ENCODE measurements around a stretch of chr10.

DNA sequence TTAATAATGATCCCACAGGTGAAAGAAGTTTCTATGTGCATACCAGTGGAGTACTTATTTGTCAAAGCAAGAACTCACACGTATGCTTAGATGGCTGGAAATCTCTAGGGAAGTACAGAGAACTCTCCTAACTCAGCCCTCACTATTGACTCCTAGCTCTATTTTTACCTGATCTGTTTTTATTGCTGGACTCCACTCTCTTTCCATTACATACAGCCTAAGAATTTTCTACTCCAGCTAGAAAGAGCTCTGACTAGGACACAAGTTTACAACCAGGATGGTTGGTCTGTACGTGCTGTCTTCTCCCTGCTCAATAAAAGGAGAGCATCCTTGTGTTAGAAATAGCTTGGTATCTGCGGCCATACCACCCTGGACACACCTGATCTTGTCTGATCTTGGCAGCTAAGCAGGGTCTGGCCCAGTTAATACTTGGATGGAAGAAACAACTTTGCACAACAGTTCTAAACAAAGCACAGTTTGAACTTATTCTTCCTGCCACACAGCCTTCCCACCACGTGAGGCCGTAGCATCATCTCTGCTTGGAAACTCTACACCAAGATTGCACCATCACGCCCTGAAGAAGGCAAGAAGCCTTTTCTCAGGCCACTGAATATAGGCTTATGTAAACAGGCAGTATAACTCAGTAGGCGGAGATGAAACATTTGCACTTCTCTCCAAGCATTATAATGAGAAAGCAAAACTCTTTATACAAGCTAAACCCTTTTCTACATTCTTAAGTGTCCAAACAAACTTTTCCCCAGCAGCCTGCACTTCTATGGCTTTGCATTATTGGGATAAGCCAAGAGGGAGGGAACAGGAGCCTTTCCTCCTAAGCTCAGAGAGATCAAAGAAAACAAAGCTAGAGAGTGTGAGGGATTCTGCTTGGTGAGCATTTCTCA lies 50.7 kb downstream of the KCNMA1 start:
- PRO-cap, result no peak
- RAMPAGE, long total RNA, result no peak

DNA sequence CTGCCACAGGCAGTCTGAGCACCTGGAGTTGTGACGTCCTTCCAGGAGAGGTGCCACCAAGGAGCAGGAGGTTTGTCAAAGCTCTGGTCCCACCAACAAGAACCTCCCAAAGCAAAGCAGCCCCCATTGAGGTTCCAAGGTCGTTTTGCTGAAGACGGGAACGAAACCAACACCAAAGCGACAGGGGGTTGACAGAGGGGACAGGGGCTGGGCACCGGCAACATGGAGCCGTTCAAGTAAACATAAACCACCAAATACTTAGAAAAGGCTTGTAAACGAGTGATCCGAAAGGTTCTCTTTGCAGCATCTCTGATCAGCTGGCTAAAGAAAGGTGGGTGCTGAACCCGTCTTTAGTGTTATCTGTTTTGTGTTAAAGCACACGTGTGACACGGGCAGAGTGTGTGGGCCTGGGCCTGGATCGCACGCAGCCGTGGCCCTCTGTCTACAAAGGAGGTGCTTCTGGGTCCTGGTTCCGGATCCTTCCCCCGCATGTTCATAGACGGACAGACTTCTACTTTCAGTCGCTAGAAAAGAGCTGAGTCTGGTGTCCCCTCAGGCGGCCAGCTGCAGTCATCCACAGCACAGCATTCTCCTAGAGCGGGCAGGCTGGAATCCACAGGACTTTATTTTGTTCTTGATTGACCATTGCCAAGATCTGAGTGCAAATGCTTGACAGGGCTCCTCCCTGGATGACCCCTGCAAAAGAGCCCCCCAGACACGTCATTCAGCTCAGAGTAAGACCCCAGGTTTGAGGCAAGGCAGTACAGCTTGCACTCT lies 134.5 kb downstream of the DLG5 start:
- PRO-cap, result no peak
- RAMPAGE, long total RNA, result no peak

- PRO-cap, result no peak
- RAMPAGE, long total RNA, result no peak
These were observed 60.9 kb downstream of the DLG5 start for GRCh38 chr10:77865538-77866159.

GRCh38 chr10:77887490-77888516 lies 38.8 kb downstream of the DLG5 start:
- PRO-cap, result no peak
- RAMPAGE, long total RNA, result no peak

DNA sequence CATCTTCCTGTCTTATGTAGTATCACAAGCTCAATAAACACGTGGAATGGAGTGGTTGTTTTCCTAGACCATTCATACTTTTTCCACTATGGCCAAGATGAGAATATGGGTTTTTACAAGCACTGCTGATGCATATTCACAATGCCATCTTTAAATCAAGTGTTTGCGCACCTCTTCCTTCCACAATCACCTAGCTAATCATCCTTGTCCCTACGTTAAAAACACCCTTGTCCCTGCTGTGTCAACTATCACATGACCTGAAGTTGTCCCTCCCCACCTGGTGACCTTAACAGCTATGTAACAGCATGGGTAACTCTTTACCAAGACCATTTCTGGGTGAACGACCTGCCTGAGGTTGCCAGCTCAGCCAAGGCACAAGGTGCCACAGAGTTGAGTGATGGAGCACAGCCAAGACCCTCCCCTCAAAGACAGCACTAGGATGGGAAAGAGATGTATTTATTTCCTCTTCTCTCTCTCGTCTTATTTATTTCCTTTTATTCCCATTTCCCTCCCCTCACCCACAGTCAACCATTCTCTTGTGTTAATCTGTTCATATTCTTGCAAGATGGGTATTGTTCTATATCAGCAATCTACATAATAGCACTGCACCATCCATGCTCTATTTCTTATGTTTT lies 21.1 kb downstream of the DLG5 start:
- PRO-cap, result no peak
- RAMPAGE, long total RNA, result no peak

DNA sequence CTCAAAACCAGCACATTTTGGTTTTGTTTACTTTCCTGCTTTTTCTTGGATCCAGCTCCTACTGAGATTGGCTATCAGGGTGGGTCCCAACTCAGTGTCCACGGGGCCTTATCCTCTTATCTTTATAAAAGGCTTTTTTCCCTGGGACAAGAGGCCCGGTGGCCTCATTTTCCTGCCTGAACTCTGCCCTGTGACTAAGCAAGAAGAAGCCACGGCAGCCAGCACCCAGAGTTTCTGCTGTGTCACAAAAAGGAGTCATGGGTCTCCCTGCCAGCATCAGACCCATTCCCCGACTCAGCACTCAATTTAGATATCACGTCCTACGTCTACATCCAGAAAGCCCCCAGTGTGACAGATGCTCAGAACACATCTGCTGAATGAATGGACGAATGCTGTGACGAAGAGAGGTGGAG lies 16.8 kb downstream of the DLG5 start:
- PRO-cap, result no peak
- RAMPAGE, long total RNA, result no peak

GRCh38 chr10:77983669-77984370 lies 45.5 kb downstream of the POLR3A start:
- PRO-cap, result no peak
- RAMPAGE, long total RNA, result no peak

- PRO-cap, result no peak
- RAMPAGE, long total RNA, result no peak
These were observed 11.0 kb downstream of the RPS24 start for GRCh38 chr10:78044665-78045073.

DNA sequence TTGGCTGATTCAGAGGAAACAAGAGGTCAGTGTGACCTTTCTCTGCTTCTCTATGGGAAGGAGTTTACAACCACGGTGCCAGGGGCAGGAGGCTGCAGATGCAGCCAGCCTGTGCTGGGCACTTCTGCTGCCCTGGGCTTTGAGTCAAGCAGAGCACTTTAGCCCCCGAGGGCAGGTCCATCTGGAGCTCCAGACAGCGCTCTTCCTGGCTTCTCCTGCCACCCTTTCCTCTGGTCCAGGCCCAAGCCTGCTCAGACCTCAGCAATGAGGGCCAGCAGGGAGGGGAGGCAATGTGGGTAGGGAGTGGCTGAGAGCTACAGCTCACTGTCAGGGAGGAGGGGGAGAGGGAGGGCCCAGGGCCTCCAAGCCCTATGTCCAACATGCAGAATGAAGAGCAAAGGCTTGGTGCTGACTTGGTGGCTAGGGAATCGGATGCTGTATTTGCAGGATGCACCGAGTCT lies 481.4 kb downstream of the RPS24 start:
- PRO-cap, result no peak
- RAMPAGE, long total RNA, result no peak

DNA sequence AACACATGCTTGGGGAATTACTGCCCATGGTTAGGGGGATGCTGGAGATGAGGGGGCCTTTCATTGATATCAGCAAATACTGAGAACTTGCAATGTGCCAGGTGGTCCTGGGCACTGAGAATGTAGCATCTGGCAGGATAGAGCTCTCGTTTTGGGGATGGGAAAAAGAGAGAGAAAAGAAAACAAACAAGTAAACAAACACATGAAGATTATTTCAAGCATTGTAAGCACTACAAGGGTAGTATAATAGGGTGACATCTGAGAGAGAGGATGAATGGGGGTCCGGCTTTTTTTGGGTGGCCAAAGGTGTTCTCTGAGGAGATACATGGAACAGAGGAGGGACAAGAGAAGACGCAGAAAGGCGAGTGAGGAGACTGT lies 484.9 kb downstream of the RPS24 start:
- PRO-cap, result no peak
- RAMPAGE, long total RNA, result no peak

GRCh38 chr10:78745486-78745834 lies 323.3 kb upstream of the ZMIZ1 start:
- PRO-cap, result no peak
- RAMPAGE, long total RNA, result no peak

GRCh38 chr10:78802460-78803325 lies 266.1 kb upstream of the ZMIZ1 start:
- PRO-cap, result no peak
- RAMPAGE, long total RNA, result no peak

- PRO-cap, result no peak
- RAMPAGE, long total RNA, result no peak
These were observed 168.7 kb upstream of the ZMIZ1 start for GRCh38 chr10:78900076-78900357.

GRCh38 chr10:78931685-78932213 lies 137.0 kb upstream of the ZMIZ1 start:
- PRO-cap, result no peak
- RAMPAGE, long total RNA, result no peak

DNA sequence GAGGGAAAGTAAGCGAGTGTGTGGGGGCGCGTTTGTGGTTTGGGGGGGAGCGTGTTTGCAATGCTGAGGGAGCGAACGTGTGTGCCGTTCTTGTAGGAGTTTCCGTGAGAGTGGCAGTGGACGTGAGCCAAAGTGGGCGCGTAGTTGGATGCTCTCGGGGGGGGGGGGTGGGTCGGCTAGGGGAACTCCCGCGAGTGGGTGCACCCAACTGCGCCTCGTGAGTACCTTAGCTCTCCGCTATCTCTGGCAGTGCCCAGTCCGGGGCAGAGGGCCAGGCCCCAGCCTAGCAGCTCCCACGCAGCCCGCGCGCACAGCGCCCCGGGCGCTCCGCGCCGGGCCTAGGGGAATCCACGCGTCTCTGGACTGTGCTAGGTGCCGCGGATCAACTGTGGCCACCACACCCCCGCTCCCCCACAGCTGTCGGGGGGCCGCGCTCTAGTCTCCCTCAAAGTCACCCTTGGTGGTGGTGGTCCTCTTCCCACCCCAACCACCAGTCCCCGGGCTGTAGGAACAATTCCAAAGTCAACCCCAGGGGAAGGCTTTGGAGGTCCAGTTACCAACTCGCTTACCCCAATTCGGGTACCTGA lies 842 bp upstream of the ZMIZ1 start:
- PRO-cap, result no peak
- RAMPAGE, long total RNA, result no peak

DNA sequence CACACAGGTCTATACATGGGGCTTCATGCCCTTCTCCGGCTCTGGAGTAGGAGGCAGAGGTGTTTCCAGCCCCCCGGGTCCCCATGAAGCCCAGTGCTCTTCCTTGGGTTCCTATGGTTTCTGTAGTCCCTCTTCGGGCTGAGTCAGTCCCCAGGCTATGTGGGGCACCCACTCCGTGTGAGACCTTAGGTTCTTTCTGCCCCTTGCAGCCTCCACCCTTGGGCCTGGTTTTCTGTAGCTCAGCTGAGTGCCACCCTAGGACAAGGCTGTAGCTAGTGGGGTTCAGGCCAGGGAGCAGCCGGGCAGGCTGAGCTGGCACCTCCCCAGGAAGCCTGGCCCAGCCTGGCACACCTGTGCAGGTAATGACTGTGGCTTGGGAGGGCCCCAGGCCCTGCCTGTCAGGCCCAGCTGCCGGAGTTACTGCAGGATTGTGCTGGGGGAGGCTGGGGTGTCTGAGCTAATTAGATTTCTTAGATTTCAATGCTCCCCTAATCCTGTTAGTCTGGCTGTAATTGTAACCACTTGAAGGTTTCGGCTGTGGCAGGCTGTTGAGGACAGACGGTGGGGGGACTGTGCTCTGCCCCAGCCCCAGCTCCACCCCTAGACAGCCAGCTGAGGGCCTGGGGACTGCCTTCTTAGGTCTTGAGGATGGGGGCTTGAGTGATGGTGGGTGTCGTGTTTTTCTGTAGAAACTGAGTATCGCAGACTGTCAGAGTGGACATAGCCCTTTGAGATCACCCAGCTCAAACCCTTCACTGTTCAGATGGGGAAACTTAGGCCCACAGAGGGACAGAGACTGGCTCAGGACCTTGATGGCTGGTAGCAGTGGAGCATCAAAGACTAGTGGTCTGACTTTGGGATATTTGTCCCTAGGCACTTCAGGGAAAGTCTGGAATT lies 6.0 kb downstream of the ZMIZ1 start:
- PRO-cap, result no peak
- RAMPAGE, long total RNA, result no peak

- PRO-cap, result no peak
- RAMPAGE, long total RNA, result no peak
These were observed 30.1 kb downstream of the ZMIZ1 start for GRCh38 chr10:79098706-79099332.

GRCh38 chr10:79112340-79112804 lies 43.6 kb downstream of the ZMIZ1 start:
- PRO-cap, result no peak
- RAMPAGE, long total RNA, result no peak

GRCh38 chr10:79118582-79119497 lies 50.1 kb downstream of the ZMIZ1 start:
- PRO-cap, result no peak
- RAMPAGE, long total RNA, result no peak

DNA sequence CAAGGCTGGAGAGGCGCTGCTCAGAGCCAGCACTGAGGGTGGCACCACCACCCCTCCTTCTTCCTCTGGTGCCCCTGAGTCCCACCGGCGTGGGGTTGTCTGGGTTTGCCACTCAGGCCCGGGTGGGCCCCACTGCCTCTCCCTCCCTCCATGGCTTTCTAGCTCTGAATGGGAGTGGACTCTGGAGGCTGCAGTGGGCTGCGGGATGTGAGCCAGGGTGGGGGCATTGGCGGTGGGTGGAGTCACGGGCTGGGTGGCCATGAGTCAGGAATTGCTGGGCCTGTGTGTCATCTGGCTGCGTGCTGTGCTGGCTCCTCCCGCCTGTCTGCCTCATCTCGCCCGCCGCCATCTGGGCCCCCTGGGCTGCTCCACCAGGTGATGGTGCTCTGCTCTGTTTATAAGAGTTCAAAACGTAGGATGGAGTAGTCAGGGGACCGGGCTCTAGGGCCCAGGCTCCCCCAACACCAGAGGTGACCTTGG lies 82.9 kb downstream of the ZMIZ1 start:
- PRO-cap, result no peak
- RAMPAGE, long total RNA, result no peak